ENCODE results near the genes SPATA31C2 and CKS2.

DNA sequence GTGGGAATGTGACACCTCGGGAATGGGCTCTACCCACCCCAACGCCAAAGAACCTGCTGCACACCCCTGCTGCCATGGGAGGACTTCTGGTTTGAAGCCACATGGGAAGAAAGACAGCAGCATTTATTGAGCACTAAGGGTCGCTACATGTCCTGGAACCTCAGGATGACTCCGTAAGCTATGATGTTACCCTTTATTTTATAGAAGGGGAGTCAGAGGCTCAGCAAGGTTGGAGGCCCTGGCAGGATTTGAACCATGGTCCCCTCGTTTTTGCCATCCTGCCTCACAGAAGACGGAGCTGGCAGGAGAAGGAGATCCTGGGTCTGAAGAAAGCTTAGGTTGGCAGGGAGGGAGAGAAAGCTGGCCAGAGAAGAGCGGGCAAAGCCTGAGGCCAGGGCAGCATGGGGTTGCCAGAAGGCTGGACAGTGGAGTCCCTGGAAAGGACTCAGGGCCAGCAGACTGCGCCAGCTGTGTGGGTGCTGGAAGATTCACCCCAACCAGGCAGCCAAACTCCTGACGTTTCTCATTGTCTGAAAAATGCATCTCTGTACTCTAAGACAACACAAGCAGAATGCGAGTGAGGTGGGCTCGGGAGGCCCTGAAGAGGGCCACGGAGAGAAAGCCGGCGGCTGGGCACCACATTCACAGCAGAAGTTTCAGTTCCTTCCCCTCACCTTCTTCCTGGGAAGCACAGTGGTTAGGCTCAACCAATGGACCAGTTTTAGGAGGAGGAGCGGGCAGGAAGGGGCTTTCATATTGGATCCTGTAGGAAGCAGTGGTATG is 90.9 kb upstream of the CTSL start:
- PRO-cap: no peak
- RAMPAGE, long total RNA, 4 experiments: no peak in any of the 4 experiments

DNA sequence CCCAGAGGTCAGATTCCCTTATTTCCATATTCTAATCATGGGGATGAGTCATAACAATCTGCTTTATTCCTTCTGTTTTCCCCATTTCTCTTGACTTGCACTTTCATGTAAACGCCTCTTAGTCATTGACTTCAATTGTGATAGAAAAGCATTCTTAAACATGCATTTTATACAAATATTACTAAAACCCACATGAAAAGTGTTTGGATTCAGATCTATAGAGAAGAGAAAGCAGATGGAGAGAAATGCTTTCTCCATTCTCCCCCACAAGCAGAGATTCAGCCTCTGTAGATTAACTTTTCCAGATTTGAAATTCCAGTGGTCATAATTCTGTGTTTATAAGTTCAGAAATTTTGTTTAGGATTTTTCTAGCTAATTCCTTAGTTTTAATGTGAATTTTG is 81.1 kb upstream of the CTSL start:
- PRO-cap: no peak
- RAMPAGE, long total RNA, 4 experiments: no peak in any of the 4 experiments

DNA sequence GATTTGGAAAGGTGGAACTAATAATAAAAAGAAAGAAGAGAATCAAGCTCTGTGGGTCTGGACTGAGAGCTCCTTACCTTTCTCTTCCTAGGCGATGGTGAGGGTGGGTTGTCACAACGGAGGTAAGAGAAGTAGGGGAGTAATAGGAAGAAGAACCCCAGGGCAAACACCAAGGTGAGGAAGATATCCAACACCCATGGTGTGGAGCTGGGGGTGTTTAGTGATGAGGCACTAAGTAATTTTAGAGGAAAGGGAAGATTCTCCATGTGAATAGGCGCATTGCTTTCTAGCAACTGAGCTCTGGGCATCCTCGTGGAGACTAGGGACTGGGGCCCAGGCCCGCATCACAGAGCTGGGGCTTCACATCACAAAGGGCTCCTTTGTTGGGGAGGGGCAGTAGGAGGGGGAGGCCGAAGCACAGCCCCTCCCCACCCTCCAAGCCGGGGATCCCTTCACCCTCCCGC is at the start of gene SPATA31C2:
Gene SPATA31C2 (minus strand): TSS at position 295 of the 464 bp plus-strand sequence.
- PRO-cap: no peak
- RAMPAGE, long total RNA, 4 experiments: no peak in any of the 4 experiments

- PRO-cap: no peak
- RAMPAGE, long total RNA, 4 experiments: no peak in any of the 4 experiments
Measured at GRCh38 chr9:88535309-88535787, 370 bp downstream of the NXNL2 start.

- PRO-cap: unidirectional peak, plus-strand start at chr9:88778082
- RAMPAGE, long total RNA, 4 experiments: no peak in any of the 4 experiments
Measured at GRCh38 chr9:88777765-88778372, 213.4 kb upstream of the S1PR3 start.

DNA sequence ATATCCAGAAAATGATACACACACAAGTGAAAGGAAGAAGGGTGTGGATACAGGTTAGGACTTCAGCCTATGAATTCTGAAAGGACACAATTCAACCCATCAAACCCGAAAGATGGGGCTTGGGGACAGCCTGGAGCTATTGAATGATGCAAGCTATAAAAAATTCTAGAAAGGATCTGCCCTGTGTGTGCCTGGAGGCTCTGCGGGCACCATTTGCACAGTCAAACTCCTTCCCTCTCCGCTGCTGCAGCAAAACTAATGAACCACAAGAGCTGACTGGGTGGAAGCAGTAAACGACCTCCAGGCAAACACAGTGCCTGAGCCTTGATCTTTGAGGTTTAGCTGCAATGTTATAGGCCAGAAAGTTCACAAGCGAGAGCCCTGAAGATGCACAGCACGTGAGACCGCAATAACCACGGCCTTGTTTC is 69.3 kb upstream of the S1PR3 start:
- PRO-cap: no peak
- RAMPAGE, long total RNA, 4 experiments: no peak in any of the 4 experiments

- PRO-cap: no peak
- RAMPAGE, long total RNA, 4 experiments: no peak in any of the 4 experiments
Measured at GRCh38 chr9:88997900-88998099, 6.5 kb downstream of the S1PR3 start.

DNA sequence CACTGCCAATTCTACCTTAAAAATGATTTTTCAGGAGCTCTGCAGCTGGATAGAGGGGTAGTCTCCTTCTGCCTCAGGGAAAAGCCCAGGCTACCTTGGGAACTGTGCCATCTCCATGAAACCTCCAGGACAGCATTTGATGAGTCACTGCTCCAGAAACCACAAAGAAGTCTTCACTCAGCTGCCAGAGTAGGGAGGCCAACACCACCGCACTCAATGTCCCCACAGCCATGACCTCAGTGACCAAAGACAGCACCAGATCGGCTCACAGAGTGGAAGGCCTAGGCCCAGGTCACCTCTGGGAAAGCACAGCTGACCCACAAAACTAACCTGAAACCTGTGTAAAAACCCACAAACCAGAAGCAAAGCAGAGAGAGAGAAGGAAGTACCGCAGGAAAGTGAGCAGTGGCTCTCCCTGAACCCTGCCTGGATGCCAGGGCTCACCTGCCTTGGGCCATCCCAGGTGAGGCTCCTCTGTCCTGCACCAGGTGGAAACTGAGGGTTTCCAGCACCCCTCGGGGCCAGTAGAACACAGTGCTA is 30.0 kb downstream of the S1PR3 start:
- PRO-cap: no peak
- RAMPAGE, long total RNA, 4 experiments: no peak in any of the 4 experiments

DNA sequence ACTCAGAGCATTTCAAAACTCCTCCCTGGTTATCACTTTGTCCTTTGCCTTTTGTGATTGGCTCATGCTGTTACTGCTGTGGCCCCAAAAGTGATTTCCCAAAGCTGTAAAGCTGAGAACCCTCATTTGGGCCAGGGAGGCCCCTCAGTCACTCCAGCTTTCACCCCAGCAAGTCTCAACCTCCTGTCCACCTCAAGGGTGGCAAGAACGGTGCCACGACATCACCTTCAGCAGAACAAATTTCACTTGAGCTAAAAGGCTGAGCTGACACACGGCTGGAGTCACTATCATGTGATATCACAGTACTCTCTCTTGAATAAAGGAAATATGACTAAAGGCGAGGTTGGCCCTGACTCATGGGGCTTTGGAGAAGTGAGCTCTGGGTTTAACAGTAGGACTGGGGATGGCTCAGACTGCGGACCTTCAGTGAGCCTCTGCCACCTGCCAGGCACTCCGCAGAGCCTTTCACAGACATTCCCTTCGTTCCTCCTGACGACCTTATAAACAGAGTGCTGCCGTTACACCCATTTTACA is 25.1 kb downstream of the SHC3 start:
- PRO-cap: no peak
- RAMPAGE, long total RNA, 4 experiments: no peak in any of the 4 experiments

DNA sequence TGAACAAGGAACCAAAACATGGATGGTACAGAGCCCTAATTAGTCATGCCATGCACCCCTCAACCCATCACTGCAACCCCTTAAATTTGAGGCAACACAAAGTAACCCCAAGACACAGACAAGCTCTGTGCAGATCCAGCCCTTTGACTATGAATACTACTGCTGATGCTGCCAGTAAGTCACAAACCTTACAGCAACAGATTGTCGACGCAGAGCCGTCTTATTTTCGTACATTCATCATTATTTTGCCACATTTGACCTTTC is 2.6 kb downstream of the SHC3 start:
- PRO-cap: no peak
- RAMPAGE, long total RNA, 4 experiments: no peak in any of the 4 experiments

DNA sequence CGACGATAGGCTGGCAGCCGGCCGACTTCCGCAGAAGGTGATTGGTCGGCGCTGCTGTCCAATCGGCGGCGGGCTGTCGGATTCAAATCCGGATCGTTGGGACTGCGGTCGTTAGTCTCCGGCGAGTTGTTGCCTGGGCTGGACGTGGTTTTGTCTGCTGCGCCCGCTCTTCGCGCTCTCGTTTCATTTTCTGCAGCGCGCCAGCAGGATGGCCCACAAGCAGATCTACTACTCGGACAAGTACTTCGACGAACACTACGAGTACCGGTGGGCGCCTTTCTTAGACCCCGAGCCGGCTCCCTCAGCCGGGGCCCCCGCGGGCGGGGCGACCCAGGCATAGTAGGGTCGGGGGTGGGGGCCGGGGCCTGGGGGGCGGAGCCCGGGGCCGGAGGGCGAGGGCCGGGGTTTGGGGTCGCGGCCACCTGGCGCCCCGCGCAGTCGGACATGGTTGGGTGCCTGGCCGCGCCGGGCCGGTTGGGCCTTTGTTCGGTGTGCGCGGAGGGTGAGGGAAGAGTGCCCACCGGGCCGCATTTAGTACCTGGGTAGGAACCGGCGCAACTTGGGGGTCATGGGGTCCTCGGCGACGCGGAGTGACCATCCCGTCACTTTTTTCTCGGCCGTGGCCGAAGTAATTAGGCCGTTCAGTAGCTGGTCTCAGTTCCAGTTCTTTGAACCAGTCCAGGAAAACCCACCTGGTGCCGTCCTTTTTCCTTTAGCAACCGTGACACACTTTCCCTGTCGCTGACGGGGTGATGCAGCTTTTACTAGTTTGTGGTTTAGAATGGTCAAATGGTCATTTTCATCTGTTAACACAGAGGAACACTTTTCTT is at the start of gene CKS2:
Gene CKS2 (plus strand): TSS at position 111 of the 830 bp plus-strand sequence.
- PRO-cap: bidirectional peak, plus-strand start at position 85 of the sequence, minus-strand start outside the sequence
- RAMPAGE, long total RNA, 4 experiments: start-site peak on the plus strand in 1 of 4 experiments, centred at position 105 of the sequence, 19 reads per replicate

DNA sequence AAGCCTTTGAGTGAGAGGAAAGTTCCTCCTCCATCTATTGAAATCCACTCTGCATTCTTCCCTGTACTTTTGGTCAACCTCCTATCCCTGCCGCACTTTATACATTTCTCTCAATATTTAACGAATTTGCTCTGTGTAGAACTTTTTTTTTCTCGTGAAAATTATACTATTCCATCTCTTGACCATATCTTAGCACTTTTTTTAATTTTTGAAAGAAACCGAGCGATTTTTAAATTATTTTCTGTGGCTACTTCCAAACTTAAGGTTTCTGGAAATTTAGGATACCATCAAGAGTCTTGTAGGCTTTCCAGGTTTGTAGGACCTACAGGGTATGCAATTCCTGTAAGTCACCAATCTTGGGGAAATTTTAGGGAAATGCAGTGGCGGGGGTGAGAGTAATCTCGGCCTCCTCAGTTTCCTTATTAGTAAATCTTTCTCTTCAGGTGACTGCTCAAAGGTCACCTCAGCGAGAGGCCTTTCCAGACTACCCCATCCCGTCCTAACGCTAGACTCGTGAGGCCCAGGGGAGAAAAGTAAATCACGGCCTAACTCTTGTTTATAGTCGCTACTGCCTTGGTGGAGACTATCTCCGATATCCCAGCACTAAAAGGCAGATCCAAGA is 498 bp upstream of the SECISBP2 start:
- PRO-cap: no peak
- RAMPAGE, long total RNA, 4 experiments: no peak in any of the 4 experiments

DNA sequence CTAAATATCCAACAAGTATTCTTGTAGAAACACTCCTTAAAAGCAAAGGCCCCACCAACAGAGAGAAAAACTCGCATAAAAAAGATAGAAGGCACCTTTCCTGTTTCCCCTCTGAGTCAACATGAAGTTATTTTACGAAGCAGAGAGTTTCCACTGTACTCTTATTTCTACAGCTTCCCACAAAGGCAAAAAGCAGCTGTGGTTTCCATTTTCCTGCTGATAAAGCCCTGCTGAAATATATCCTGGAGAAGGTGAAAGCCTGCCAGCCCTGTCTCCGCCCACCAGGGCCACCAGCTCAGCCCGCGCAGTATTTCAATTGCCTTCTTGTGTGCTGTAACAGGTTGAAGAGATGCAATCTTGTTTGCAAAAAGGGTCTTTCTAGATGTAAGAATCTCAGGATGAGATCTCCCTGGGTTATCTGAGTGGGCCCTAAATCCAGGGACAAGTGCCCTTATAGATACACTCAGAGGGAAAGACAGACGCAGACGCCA is 20.0 kb downstream of the SEMA4D start:
- PRO-cap: no peak
- RAMPAGE, long total RNA, 4 experiments: no peak in any of the 4 experiments

GRCh38 chr9:89525806-89526398 is 28.0 kb upstream of the SEMA4D start:
- PRO-cap: no peak
- RAMPAGE, long total RNA, 4 experiments: no peak in any of the 4 experiments

DNA sequence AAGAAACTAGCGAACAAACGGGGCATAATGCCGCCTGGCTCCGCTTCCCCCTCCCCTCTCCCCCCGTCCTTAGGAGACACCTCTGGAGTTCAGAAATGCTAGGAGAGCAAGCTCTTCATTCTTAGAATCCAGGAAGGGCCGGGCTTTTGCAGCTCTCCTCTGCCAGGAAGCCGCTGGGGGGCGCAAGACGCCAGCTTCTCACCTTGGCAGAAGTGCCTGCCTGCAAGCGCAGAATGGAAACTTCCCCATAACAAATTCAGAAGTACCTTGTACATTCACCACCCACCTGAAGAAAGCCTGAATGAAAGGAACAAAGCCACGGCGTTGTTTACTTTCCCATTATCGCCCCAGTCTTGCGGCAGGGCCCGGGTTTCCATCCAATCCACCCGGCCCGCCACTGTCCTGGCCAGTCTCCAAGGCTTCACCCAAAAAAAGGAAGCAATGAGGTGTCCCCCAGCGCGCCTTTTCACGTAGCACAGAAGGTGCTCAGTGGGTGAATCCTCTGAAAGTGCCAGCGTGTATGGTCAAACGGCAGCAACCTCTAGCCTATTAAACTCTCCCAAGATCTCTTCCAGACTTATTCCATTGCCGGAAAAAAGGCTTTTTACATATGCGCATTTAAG is 1.7 kb upstream of the GADD45G start:
- PRO-cap: no peak
- RAMPAGE, long total RNA, 4 experiments: no peak in any of the 4 experiments

- PRO-cap: no peak
- RAMPAGE, long total RNA, 4 experiments: no peak in any of the 4 experiments
Measured at GRCh38 chr9:89667720-89668114, 62.9 kb downstream of the GADD45G start.

- PRO-cap: no peak
- RAMPAGE, long total RNA, 4 experiments: no peak in any of the 4 experiments
Measured at GRCh38 chr9:89721326-89721766, 116.5 kb downstream of the GADD45G start.

DNA sequence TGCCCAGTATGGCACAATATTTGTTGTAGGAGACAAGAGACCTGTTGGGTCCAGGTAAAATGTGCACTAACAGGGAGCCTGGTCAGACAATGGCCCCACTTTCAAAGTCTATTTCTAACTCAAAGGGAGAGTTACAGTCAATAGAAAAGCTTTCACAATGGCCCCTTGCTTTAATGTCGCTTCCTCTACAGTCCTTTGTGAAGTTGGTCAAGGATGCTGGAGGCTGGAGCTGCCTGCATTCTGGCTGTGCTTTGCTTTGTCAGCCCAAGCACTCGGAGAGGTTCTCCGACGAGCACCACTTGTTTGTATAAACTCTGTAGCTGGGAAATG is 330.1 kb downstream of the GADD45G start:
- PRO-cap: no peak
- RAMPAGE, long total RNA, 4 experiments: no peak in any of the 4 experiments

DNA sequence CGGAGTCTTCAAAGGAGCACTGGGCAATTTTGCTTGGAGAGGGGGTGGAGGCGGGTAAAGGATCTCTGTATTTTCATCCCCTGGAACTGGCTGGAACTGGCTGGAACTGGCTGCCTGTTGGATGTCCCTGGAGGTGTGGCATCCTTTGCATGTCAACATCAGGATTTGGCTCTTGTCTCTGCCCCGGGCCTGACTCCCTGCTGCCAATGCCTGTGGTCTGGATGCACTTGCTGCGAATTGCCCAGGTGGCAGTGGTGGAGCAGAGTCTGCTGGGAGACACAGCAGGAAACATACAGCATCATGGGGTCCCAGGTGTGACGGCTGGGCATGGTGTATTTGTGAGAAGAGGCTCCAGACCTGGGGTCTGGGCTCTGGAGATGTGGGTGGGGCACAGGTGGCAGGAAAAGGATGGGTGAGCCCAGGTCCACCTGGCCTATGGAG is 391.4 kb downstream of the GADD45G start:
- PRO-cap: no peak
- RAMPAGE, long total RNA, 4 experiments: no peak in any of the 4 experiments

- PRO-cap: no peak
- RAMPAGE, long total RNA, 4 experiments: no peak in any of the 4 experiments
Measured at GRCh38 chr9:90770361-90770825, 31.2 kb upstream of the SYK start.

All from sigmoid colon (tissue), 4 donors.